SUDHL5 (cell line): Measurements from ENCODE around the genes SKAP2 and HOXA11.

DNA sequence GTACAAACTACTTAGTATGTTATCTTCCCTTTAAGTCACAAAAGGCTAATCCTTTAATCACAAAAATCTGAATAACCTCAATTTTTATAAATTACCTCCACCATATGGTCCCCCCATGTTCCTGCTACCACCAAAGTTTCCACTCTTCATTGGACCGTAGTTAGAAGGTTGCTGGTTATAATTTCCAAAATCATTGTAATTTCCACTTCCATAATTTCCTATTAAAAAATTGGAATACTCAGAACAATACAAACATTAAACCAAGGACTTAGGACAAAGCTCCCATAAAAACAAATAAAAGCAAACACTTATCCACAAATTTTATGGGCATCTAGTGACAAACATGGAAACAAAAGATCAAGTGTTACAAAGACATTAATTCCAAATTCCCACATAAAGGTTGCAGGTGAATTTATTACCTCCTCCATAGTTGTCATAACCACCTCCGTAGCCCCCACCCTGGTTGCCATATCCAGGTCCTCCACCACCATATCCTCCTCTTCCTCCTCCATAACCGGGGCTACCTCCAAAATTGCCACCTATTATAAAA lies 7.3 kb downstream of the HNRNPA2B1 start:
- PRO-cap = no peak

- PRO-cap = no peak
These were observed 11.8 kb downstream of the CBX3 start for GRCh38 chr7:26213158-26213963.

- PRO-cap = no peak
These were observed 15.5 kb downstream of the SNX10 start for GRCh38 chr7:26307058-26307715.

DNA sequence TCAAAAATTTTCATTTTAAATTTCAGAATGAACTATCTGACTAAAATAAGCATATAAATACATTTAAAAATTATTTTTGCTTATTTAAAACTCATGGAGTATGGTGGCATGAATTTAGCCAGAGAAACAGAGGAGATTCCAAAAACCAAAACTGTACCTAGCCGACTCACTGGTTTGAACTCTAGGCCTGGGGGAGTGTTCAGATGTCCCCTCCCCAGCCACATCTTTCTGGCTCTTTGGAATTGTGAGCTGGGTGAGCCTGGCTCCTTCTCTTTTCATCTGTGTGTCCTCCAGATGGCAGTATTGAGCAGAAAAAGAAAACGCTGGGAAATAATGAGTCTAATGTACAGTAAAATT lies 77.7 kb downstream of the SNX10 start:
- PRO-cap = no peak

DNA sequence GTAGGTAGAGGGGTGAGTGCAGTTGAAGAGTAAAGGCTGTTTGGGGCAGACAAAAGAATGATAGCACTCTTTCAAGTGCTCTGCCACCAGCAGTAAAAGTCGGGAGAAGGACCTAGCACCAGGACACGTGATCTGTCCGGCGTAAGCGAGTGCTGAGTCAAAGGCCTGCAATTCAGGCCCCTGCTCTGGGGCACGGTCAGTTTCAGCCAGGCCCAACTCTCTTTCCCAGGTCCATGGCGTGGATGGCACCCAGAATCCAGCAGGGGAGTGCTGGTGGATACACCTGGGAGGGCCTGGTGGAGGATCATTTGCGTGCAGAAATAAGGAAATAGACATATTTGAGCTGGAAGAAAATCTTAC lies 206.5 kb downstream of the SNX10 start:
- PRO-cap = no peak

GRCh38 chr7:26549659-26549988 lies 258.0 kb downstream of the SNX10 start:
- PRO-cap = no peak

DNA sequence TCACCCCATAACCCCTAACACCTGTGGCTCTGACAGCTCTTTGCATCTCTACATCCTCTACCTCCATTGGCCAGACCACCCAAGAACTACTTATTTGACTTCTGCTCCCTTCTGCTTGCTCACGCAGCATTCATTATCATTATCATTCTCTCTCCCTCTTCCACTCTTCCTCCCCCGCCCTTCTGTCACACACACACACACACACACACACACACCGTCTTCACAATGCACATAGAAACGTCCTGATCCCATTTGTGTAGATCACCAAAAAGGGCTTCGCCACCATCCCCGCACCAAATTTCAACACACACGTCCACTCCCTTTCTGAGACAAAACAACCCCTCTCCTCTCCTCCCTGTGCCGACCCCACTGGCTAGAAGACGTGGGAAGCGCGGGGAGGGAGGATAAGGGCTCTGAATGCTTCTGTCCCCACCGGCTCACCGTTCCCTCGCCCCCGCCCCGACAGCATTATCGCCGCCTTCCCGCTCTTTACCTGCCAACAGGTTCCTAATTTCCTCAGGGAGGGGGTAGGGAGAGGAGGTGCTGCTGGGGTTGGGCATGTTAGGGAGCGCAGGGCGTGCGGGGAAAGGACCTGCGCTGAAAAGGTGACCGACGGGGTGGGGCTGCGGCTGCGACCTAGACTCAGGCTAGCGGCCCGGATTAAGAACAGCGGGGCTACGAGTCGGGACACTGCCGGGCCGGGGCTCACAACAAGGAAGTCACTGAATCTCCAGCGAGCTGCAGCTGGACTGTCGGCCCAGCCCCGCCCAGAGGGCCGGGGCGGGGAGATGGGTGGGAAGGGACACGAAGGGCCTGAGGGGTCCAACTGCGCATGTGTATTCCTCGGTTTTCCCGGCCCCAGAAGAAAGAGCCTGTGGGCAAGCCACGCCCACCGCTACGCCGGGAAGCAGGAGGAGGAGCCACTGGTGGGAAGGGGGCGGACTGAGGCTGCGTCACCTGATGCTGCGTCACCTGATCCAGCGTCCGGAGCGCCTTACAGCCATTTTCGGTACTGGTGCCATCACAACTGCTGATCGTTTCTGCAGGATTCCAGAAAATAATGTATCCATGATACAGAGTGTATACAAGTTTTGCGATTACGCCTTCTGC lies at the start of gene SKAP2:
Gene SKAP2, minus strand, starts transcription at position 721 of the 1,110 bp plus-strand sequence.
- PRO-cap = bidirectional peak, plus-strand start at position 94 of the sequence, minus-strand start outside the sequence; bidirectional peak, plus-strand start at position 663 of the sequence, minus-strand start at position 721 of the sequence; bidirectional peak, plus-strand start at position 1,003 of the sequence, minus-strand start at position 874 of the sequence

GRCh38 chr7:27098253-27099503 lies 2.9 kb upstream of the HOXA1 start:
- PRO-cap = no peak

- PRO-cap = no peak
These were observed 11.4 kb upstream of the HOXA2 start for GRCh38 chr7:27113685-27114490.

DNA sequence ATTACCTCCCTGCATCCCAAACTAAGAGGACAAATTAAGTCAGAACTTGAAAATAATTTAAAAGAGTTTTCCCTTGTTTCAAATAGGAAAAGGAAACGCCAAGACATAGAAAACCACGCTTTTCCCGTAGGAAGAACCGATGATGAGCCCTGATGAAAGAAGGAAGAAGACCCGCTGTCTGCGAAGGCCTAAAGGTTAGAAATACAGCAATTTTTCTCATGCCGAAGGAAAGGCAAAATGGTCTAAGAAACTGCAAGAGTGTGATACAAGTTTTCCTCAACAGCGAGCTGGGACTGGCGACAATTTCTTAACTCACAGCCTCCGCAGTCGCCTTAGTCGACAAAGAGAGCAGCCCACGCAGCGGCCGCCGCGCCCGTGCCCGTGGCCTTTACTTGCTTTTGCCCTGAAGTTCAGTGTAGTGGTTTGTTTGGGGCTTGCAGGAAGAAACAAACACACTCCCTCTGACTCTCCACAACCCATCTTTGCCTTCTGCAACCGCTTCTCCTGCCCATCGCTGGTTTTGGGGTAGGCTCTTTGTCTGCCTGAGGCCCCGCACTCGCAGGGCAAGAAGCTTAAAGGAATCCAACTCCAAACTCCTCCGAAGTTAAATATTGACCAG lies 8.6 kb downstream of the HOXA4 start:
- PRO-cap = no peak

DNA sequence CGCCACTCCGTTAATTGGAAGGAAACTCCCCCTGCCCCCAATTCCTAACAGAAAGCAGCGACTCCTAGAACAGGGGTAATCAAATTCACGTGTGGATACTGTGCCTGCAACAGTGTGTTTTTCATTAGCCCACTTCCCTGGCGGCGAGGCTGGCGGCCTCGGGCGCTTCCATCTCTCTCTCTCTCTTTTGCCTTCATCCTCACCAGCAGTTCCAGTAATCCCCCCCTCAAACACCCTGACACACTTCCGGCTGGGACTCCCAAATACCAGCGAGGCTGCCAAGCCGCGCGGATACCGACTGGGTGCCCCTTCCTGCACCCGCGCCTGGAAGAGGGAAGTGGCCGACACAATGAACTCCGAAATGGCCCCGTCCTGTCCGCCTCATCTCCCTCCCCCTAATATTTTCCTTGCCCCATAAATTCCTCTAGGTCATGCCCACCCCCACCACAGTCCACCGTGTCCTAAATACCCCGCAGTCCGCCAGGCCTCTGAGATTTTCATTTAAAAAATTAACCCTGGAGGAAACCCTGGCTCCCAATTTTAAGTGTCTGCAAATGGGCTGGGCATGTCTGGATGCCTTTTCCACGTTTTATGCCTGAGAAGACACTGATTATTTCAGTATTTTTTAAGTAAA lies 1.8 kb upstream of the HOXA9 start:
- PRO-cap = no peak

DNA sequence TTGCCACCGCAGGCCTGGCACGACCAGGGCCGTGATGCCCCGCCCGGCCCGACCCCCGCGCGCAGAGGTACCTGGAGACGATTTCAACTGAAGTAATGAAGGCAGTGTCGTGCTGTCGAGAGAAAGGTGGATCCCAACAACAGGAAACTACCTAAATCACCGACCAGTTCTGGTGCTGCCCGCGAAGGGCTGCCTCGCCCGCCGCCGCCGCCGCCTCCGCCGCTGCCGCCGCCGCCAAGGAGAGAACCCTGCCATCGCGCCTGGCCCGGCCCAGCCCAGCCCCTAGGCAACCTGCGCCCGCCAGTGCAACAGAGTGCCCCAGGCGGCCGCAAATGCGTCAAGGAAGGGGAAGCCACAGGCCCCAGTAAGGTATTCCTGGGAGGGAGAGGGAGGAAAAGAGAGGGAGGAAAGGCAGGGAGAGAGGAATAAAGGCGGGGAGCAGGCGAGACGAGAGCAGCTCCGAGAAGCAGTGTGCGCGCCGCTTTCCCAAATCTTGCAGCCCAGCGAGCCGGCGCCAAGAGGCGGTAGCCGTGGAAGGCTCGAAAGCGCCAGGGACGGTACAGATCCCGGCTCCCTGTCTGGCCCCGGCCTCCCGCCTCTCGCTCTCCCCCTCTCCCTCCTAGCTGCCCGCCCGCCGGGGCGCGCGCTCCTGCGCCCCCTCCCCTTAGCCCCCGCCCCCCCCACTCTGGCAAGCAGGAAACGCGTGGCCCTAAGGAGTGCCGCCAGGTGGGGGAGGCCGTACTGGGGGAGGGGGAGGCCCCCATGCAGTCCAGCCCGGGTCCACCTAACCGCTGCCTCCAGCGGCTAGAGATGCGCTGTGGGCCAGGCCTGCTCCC lies 4.3 kb upstream of the HOXA9 start:
- PRO-cap = no peak

DNA sequence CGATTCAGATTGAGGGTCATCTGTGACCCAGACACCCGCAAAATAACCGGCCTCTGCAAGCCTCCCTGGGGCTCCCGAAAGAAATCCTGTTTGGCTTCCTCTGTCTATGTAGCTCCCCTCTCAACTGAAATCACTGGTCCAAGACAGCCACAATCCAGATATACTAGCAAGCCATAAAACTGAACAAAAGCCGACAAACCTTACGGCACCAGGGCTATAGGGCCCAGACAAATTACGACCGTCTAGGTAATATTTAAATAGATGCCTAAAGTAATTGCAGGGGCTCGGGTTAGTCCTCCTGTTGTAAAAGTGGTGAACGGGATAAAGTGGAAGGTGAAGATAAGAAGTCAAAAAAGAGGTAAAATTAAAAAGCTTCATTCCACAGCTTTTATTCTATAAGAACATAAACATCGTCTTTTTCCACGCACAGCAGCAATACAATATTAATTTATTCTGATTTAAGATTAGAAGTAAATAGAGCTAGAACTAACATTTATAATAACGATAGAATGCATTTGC lies 3.8 kb downstream of the HOXA10 start:
- PRO-cap = no peak

DNA sequence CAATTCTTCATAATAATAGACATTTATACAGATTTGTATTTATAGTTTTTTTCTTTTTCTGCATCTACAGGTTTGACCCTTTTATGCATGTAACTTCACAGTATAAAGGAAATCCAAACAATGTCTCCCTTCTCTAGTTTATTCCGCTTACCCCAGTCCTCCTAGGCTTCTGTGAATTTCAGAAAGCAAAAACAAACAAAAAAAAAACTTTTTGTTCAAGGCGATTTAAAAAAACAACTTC lies 3.4 kb downstream of the HOXA10 start:
- PRO-cap = no peak

- PRO-cap = no peak
These were observed 4.1 kb downstream of the HOXA11 start for GRCh38 chr7:27180543-27181732.

DNA sequence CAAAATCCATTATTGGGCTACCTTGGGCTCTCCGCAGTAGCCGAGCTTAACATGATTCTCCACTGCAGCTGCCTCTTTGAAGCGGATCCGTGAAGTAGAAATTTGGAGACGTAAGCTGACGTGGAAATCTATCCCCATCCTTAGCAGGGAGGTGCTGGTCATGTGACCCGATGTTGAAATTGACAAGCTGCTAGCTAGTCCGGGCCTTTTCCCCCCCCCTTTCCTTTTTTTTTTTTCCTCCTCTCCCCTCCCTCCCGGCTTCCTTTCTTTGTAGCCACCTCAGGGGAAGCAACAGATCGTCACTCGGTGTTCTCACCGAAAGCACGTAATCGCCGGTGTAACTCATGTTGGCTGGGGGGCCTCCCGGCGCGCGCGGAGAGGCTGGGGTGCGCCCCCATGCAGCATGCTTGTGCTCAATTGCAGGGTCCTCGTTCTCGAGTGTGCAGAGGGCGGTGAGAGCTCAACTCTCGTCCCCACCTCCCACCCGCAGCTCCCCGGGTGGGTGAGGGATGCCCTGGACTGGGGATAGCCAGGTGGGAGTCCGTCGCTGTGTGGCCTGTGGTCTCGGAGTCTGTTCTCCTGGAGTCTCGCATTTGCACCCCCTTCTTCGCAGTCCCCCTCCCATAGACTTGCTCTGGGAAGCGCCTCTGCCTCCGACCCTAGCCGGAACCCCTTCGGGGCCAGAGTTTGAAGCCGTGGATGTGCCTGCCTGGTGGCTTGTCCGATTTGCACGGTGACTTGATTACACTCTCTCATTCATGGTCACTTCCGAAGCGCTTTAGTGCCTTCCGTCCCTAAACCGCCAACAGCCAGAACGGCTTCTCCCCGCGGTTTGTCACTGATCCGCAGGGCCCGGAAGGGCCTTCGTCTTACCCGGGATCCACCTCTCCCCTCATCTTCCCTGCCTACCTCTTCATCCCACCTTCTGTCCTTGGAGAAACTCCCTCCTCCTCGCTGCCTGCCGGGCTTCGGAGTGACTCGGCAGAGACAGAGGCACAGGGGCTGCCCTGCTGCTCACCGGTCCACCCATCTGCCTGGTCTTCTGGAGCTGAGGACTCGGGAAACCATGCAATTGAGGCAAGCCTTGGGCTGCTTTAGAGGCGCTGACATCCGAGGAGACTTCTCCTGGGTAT lies at the start of gene HOXA11:
Gene HOXA11, minus strand, starts transcription at position 98 of the 1,133 bp plus-strand sequence.
- PRO-cap = no peak

- PRO-cap = no peak
These were observed 5.2 kb upstream of the HOXA13 start for GRCh38 chr7:27204812-27205816.

- PRO-cap = no peak
These were observed 7.1 kb upstream of the EVX1 start for GRCh38 chr7:27235293-27236141.

DNA sequence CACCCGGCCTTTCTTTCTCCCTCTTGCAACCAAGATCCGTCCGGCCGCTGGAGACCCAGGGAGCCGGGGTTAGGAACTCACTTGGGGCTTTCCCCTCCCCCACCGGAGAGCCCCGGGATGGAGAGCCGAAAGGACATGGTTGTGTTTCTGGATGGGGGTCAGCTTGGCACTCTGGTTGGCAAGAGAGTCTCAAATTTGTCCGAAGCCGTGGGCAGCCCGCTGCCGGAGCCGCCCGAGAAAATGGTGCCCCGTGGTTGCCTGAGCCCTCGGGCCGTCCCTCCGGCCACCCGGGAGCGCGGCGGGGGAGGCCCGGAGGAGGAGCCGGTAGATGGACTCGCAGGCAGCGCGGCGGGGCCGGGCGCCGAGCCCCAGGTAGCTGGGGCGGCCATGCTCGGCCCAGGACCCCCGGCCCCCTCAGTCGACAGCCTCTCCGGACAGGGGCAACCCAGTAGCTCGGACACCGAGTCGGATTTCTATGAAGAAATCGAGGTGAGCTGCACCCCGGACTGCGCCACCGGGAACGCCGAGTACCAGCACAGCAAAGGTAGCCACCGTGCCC lies 391 bp downstream of the EVX1 start:
- PRO-cap = no peak

DNA sequence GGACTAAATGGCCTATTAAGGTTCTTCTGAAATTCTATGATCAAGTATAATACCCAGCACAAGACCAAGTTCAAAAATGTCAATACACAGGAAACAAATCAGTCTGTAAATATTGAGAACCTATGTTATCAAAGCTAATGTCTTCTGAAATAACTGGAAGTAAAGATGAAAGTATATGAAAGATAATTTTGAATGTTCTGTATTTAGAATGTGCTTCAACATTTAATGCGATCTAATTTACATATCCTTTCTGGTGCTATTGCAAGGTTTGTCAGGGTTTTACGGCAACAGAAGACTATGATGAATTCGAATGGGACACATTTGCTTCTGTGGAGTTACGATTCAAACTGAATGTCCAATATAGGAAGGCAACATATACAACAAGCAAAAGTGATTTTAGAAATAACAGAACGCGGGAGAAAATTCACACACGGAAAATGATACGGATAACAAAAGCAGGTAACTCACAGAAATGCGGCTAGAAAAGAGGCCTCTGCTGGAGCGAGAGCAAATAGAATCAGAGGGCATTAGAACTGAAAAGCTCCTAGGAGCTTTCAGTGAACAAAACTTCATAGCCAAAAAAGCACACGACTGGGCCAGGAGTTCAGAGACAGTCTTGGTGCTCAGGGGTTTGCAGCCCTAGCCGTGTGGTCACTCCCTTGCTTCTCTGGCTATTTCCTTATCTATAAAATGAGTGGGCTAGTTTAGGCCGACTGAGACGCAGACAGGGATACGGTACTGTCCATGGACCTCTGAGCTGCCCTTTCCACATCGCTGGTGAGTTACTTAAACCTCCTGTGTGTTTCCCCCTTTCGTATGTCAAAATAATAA lies 655 bp upstream of the TAX1BP1 start:
- PRO-cap = unidirectional peak, plus-strand start at position 290 of the sequence; unidirectional peak, plus-strand start at position 572 of the sequence